Metastatic Breast Carcinoma in the Brain (tissue), 10 donors: Measurements from ENCODE around the gene SERPINF1.

GRCh38 chr17:1174037-1174548 is 5.7 kb downstream of the ABR start:
- PRO-cap, 10 experiments = no peak in any of the 10 experiments

DNA sequence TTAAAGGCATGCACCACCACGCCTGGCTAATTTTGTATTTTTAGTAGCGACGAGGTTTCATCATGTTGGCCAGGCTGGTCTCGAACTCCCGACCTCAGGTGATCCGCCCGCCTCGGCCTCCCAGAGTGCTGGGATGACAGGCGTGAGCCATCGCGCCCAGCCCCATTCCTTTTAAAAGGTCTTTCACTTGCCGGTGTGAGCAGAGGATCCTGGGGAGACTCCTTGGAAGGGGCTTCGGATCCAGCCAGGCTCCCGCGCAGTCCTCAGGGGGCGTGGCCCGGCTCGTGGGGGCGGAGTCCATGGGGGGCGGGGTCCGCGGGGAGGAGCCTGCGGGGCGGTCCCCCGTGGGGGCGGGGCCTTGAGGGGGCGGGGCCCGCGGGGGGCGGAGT is 23.2 kb upstream of the ABR start:
- PRO-cap, 10 experiments = peak in 2 of 10 experiments; most common minus-strand start position 248 of the sequence (in 1)

- PRO-cap, 10 experiments = no peak in any of the 10 experiments
These were observed 20.8 kb downstream of the TRARG1 start for GRCh38 chr17:1300179-1300658.

DNA sequence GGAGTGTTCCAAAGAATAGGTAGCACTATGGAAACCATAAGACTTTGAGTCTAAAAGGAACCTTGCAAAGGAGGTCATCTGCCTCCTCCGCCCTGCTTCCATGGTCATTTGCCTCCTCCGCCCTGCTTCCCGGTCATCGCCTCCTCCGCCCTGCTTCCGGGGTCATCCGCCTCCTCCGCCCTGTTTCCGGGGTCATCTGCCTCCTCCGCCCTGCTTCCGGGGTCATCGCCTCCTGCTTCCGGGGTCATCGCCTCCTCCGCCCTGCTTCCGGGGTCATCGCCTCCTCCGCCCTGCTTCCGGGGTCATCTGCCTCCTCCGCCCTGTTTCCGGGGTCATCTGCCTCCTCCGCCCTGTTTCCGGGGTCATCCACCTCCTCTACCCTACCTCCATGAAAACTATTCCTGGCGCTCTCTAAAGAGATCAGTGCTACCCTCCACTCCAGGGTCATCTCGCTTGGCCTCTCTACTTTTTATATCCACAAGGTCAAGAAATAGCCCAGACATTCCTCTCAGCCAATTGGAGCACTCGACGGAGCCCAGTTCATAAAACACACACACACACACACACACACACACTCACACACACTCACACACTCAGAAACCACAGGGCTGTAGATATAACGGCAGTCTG is 44.8 kb downstream of the TRARG1 start:
- PRO-cap, 10 experiments = no peak in any of the 10 experiments

DNA sequence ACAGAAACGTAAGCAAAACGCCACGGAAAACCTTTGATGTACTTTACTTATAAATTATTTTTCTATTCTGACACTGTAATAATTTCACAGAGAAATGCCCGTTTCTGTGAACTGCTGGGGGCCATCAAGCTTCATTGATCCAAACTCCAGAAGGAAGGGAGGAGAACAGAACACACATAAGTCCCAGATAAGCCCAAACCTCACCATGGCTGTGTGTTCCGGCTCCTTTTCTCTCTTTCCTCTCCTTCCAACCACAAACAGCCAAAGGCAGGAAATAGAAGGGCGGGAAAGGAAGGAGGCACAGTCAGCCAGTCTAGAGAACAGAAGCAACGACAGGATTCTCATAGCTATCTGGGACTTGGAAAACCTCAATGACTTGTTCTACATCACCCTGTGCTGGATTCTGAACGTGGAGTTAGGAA is 9.1 kb downstream of the CRK start:
- PRO-cap, 10 experiments = no peak in any of the 10 experiments

- PRO-cap, 10 experiments = no peak in any of the 10 experiments
These were observed 6.3 kb upstream of the CRK start for GRCh38 chr17:1462199-1462941.

DNA sequence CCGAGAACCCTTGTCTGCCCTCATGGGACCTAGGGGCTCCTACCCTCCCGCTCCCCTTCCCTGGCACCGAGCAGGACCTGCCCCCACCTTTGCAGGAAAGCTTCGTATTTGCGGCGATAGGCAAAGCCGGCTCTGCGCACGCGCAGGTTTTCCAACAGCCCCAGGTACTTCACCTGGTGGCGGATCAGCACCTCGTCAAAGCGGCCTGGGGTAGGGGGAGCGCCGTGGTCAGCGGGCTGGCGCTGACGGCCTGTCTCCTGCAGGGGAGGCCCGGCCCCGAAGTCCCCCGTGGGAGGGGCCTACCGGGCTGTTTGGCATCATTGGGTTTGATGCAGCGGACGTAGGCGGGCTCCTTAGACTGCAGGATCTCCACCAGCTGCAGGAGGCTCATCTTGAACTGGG is 15.8 kb upstream of the CRK start:
- PRO-cap, 10 experiments = no peak in any of the 10 experiments

- PRO-cap, 10 experiments = peak in 8 of 10 experiments; most common minus-strand start chr17:1485742 (in 4)
These were observed 6.9 kb downstream of the MYO1C start for GRCh38 chr17:1485658-1485899.

DNA sequence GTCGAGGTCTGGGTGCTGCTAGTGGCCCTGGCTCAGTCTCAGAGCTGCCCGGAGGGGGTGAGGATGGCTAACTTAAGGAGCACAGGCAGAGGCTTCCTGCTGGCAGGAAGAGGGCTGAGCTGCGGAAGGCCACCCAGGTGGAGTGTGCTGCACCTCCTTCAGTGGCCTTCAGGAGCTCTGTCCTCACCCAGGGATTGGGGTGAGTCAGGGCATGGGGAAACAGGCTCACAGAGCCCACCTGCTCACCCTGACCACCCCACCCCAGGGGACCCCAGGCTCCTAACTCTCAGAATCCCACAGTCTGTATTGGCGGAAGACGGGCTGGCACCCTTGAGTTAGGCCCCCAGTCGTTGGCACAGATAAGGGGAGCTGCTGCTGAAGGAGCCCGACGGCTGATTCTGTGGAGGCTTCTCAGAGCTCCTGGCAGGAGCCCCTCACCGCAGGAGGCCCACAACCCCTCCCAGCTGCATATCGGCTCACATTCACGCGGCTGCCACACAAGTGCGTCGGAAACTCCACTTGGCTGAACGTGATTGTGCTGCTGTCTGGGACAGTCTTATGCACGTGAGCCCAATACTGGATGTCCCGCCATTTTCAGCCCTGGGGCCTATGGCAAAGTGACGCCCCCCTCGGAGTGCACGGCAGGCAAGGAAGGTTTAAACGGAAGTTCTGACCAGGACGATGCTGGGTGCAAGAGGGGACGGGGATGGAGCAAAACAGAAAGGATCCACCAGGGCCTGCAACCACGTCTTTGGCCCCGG is 8.6 kb upstream of the PITPNA start:
- PRO-cap, 10 experiments = no peak in any of the 10 experiments

- PRO-cap, 10 experiments = no peak in any of the 10 experiments
These were observed 16.3 kb downstream of the SLC43A2 start for GRCh38 chr17:1612348-1612761.

GRCh38 chr17:1636554-1637113 is 8.0 kb upstream of the SLC43A2 start:
- PRO-cap, 10 experiments = no peak in any of the 10 experiments

DNA sequence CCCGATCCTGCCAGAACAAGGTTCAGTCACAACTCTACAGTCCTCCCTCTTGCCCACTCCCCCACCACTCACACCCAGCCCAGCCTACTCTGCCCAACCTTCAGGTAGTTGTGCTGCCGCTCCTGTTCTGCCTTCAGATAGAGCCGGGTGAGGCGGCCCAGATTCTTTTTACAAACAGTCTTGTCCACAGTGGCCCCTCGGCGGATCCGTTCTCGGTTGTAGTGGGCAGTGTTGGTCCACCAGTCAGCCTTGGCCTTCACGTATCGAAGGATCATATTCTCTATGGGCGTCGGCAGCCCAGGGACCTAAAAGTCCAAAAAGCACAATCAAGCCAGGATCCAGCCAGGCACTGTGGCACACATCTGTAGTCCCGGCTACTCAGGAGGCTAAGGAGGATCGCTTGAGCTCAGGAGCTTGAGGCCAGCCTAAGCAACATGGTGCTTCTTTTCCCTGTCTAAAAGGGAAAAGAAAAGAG is 8.2 kb downstream of the PRPF8 start:
- PRO-cap, 10 experiments = no peak in any of the 10 experiments

DNA sequence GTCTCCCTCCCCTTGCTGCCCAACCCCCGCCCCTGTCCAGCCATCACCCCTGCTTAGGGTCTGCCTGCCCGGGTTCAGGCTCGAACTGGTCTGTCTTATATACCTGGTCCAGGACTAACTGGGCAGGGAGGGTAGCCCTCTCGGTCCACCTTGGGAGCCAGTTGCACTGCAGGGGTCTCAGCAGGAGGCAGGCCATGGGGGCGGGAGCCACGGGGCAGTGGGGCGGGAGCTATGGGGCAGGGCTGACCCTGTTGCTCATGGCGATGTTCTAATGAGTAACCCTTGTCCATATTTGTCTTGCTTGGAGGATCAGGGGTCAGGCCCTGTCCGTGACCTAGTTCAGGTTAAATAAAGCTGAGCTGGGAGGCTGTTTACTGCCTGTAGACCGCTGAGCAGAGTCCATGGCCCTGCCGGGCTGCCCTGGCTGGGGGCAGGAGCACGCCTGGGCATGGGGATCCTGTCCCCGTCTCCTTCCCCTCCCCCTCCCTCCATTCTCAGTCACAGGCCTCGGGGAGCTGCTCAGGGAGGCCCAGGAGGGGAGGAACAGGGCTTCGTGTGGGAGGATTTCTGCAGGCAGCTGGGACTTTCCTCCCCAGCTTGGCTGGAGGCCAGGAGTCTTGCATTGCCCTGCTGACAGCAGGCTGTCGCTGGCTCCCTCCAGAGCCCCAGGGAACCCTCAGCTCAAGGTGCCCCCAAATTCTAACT is 6.3 kb upstream of the SERPINF2 start:
- PRO-cap, 10 experiments = no peak in any of the 10 experiments

GRCh38 chr17:1752178-1753414 is 9.3 kb upstream of the SERPINF1 start:
- PRO-cap, 10 experiments = peak in 1 of 10 experiments; most common minus-strand start chr17:1753122 (in 1)

DNA sequence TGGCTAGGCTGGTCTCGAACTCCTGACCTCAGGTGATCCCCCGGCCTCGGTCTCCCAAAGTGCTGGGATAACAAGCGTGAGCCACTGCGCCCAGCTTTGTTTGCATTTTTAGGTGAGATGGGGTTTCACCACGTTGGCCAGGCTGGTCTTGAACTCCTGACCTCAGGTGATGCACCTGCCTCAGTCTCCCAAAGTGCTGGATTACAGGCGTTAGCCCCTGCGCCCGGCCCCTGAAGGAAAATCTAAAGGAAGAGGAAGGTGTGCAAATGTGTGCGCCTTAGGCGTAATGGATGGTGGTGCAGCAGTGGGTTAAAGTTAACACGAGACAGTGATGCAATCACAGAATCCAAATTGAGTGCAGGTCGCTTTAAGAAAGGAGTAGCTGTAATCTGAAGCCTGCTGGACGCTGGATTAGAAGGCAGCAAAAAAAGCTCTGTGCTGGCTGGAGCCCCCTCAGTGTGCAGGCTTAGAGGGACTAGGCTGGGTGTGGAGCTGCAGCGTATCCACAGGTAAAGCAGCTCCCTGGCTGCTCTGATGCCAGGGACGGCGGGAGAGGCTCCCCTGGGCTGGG is at the start of gene SERPINF1:
Gene SERPINF1, plus strand, starts transcription at position 456 of the 571 bp plus-strand sequence.
- PRO-cap, 10 experiments = peak in 3 of 10 experiments; most common plus-strand start position 456 of the sequence (in 3)

DNA sequence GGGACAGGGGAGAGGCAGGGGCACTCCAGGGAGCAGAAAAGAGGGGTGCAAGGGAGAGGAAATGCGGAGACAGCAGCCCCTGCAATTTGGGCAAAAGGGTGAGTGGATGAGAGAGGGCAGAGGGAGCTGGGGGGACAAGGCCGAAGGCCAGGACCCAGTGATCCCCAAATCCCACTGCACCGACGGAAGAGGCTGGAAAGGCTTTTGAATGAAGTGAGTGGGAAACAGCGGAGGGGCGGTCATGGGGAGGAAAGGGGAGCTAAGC is 248 bp downstream of the SERPINF1 start:
- PRO-cap, 10 experiments = no peak in any of the 10 experiments

DNA sequence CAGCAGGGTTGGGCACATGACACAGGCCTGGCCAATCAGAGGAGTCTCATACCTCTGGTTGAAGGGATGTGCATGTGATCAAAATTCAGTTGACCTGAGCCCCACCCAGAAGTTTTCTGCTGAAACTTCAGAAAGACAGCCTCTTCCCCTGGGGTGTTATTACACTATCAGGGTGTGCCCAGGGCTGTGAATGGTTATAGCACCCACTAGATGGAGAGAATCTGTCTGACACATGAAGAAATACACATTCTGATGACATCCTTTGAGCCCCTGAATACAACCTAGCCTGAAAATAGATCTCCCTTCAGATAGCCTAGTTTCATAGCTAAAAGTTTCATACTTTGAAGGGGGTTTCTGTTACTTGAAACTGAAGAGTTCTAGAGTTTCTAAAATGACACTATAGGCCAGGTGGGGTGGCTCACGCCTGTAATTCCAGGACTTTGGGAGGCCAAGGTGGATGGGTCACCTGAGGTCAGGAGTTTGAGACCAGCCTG is 6.0 kb downstream of the SMYD4 start:
- PRO-cap, 10 experiments = no peak in any of the 10 experiments

GRCh38 chr17:1873200-1873882 is 43.5 kb downstream of the RPA1 start:
- PRO-cap, 10 experiments = no peak in any of the 10 experiments

DNA sequence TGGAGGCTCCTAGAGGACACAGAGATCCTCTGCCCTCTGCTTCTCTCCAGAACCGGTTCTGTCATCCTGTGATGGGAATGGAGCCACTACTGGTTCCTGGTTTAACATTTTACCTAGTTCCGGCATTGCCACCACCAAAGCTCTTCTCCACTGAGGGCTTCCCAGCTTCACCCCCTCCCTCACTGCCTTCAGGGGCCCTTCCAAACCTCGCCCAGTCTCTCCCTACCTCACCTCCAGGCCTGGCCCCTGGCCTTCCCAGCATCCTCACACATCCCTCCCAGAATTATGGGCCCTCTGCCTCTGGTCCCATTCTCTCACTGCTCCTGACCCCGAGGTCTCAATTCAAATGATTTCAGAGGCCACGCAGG is 58.5 kb downstream of the RTN4RL1 start:
- PRO-cap, 10 experiments = peak in 2 of 10 experiments; most common plus-strand start position 116 of the sequence (in 1); most common minus-strand start position 60 of the sequence (in 2)

DNA sequence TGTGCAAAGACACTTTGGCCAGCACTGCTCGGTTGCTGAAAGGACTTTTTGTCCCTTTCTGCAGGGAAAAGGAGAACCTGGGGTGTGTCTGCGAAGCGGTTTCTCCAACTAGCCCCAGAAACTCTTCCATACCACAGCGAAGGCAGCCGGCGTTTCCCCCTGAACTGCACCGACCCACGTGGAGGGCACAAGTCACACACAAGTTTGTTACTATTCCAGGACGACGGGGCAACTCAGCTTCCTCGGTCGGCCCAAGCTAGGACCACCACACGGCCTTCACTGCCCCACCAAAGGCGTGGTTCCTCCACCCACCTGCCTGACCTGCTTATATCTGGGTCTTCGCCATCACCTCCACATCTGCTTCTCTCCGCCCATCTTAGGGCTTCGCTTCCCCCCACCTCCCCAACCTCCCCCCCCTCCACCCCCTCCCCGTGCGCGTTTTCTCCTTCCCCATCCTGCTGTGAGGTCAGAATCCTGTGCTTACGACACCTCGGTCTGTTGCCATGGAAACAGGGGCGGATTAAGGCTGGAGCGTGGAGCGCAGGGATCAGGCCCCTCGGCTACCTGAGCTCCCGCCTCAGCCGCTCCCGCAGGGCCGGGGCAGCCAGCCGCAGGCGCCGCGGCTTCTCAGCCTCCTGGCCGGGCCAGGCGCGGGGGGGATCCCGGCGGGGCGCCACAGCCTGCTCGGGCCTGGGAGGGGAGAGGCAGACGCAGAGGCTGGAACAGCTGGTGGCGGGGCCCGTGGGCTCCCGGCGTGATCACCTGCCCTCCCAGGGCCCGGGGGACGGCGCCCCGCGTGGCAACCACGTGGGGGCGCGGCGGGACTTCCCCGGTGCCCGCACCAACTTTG is 1.6 kb downstream of the RTN4RL1 start:
- PRO-cap, 10 experiments = peak in 8 of 10 experiments; most common plus-strand start position 523 of the sequence (in 6); most common minus-strand start position 378 of the sequence (in 2)